HGPS cell (cell line): ENCODE measurements around the genes RMND1 and ARMT1.

GRCh38 chr6:150574338-150574914 is 25.3 kb upstream of the PLEKHG1 start:
- RRBS: no CpG with 5 or more reads among the region's 8 CpGs

GRCh38 chr6:150679740-150680291 is 80.1 kb downstream of the PLEKHG1 start:
- RRBS: no CpG with 5 or more reads among the region's 2 CpGs

DNA sequence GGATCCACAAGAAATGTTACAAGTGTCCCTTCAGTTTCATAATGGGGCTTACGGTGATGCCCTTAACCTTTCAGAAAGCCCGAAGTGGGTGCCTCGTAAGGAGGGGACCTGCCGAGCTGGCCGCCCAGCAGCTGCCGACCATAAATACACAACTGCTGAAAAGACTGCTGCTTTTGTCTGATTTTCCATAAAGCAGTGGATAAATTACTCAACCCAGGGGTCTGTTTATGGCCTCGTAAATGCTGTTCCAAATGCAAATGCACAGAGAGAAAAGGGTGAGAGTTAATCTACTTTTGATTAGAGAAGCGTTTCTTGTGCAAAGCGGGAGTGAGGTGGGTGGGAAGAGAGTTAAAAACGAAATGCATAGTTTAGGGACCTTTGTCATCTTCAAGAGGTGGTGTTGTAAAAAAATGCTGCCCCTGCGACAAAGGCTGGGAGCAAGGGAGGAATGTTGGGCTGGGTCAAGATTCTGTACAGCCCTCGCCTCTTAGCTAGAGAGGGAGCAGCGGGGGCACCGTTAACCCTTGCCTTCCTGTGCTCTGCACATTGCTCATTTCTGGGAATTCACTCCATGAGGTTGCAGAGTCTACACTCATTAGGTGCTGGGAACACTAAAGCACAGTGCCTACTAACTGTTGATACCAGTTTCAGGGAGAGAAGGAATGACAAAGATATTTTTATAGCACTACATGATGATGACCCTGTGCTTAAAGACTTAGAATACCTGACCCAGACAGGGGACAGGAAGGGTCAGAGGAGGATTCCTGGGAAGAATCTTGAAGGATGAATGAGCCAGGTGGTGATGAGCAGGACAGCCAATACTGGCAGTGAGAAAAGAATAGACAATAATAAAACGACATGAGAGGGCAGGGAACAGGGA is 111.9 kb upstream of the MTHFD1L start:
- RRBS: no CpG with 5 or more reads among the region's 15 CpGs

- RRBS: no CpG with 5 or more reads among the region's 8 CpGs
Measured at GRCh38 chr6:150812302-150812864, 53.1 kb upstream of the MTHFD1L start.

DNA sequence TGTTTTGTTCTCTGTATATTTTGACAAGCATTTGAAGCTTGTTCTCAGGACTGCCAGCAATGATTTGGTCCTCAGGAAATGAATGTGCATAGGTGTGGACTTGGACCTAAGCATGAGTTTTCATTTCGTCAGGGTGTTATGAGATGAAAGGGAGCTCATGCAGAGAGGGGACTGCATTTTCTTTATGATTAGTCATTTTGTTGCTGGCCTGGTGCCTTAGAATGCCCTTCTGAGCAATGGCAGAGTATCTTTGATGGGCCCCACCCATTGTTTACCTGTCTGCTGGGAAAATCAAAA is 51.6 kb upstream of the MTHFD1L start:
- RRBS: no CpG with 5 or more reads among the region's 1 CpG

DNA sequence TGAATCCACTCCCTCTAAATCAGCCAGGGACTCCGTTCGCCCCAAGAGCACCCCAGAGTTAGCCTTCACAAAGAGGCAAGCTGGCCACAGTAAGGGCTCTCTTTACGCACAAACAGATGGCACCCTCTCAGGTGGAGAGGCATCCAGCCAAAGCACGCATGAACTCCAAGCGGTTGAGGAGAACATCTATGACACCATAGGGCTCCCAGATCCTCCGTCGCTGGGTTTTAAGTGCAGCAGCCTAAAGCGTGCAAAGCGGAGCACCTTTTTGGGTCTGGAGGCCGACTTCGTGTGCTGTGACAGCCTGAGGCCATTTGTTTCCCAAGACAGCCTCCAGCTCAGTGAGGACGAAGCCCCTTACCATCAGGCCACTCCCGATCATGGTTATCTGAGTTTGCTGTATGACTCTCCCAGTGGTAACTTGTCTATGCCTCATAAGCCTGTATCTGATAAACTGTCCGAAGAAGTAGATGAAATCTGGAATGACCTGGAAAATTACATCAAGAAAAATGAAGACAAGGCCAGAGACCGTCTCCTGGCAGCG is 34.3 kb upstream of the MTHFD1L start:
- RRBS: no CpG with 5 or more reads among the region's 16 CpGs

DNA sequence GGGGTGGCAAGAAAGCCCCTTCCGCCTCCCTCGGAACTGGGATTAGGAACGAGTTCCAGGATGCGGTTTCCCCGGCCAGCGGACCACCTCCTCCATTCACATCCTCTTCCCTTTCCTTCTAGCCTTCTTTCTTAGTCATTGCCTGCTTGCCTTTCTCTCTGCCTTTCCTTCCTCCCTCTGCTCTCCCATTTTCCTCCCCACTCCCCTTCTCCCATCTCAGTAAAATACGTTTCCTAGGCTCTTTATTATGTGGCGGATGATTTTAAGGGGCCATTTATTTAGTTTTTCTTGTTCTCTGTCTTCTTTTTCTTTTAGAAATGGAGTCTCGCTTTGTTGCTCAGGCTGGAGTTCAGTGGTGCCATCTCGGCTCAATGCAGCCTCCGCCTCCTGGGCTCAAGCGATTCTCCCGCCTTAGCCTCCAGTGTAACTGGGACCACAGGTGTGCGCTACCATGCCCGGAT is 1.4 kb downstream of the MTHFD1L start:
- RRBS: 80% methylated on average over 1 of the region's 15 CpGs

DNA sequence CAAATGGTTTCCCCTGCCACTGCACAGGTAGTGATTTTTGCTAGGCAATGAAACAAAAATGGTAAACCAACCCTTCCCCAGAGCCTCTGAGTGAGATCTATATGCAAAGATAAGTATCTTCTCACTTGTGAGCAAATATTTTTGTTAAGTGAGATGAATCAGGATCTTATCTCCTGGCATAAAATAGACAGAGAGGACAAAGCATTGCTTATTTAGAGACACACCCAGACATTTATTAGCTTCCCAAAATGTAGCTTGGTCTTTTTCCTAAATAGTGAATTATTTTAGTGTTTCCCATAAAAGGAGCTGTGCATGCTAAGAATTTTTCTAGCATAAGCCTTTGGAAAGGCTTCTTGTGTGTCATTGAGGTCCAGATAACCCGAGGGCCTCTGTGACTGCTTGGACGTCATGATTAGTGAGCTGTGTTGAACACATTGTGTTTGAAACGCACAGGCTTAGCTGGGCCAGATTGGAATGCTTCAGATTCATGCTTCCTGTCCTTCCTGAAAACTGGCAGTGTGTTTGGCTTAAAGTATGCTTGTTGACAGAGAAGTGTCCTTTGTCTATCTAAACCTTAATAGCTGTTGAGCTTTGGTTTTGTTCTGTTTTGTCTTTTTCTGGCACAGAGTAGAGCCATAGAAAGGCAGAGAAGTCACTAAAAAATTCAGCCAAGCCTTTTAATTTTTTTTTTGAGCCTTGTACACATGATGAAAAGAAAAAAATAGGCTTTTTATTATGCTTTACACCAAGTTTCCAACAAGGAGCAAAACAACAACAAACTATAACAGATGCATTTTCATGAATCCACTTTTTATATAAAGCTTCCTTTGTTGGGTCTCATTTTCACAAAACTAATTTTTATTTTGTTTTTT is 16.6 kb downstream of the MTHFD1L start:
- RRBS: no CpG with 5 or more reads among the region's 3 CpGs

DNA sequence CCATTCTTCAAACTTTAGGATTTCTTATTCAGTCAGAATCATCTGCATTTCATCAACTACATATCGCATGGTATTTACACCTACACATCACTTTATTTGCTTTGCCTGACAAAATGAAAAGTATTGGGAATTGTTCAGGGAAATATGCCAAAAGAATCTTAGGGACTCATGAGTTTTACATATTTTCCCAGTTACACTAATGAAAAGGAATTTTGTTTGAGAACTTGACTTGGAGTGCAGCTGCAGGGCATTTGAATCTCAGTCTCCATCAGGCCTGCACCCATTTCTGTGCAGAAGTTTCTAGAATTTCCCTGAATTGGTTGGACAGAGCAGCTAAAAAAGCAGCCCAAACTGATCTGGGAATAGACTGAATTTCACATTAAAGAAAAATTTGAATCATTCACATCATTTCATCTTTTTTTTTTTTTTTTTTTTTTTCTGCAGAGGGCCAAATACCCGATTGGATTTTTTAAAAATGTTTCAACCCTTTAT is 65.4 kb downstream of the MTHFD1L start:
- RRBS: no CpG with 5 or more reads among the region's 2 CpGs

GRCh38 chr6:150940970-150941507 is 75.5 kb downstream of the MTHFD1L start:
- RRBS: no CpG with 5 or more reads among the region's 9 CpGs

GRCh38 chr6:150993164-150994309 is 128.0 kb downstream of the MTHFD1L start:
- RRBS: no CpG with 5 or more reads among the region's 12 CpGs

DNA sequence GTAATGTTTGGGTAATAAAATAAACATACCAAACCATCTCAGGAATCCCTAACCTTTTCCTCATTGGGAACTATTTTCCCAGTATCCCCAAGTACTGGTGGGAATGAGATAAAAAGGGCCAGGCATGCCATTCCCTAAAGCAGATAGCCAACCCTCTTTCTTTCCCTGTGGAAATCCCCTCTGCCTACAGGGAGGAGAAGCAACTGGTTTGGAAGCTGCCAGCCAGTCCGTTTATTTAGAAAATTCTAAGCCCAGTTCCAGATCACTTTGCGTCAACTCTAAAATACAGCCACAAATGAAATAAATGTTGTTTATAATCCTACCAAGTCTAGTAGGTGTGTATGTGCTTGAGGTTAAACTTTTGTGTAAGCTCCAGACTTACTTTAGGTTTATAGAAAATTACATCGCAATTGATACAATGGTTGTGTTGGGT is 169.0 kb upstream of the AKAP12 start:
- RRBS: no CpG with 5 or more reads among the region's 3 CpGs

DNA sequence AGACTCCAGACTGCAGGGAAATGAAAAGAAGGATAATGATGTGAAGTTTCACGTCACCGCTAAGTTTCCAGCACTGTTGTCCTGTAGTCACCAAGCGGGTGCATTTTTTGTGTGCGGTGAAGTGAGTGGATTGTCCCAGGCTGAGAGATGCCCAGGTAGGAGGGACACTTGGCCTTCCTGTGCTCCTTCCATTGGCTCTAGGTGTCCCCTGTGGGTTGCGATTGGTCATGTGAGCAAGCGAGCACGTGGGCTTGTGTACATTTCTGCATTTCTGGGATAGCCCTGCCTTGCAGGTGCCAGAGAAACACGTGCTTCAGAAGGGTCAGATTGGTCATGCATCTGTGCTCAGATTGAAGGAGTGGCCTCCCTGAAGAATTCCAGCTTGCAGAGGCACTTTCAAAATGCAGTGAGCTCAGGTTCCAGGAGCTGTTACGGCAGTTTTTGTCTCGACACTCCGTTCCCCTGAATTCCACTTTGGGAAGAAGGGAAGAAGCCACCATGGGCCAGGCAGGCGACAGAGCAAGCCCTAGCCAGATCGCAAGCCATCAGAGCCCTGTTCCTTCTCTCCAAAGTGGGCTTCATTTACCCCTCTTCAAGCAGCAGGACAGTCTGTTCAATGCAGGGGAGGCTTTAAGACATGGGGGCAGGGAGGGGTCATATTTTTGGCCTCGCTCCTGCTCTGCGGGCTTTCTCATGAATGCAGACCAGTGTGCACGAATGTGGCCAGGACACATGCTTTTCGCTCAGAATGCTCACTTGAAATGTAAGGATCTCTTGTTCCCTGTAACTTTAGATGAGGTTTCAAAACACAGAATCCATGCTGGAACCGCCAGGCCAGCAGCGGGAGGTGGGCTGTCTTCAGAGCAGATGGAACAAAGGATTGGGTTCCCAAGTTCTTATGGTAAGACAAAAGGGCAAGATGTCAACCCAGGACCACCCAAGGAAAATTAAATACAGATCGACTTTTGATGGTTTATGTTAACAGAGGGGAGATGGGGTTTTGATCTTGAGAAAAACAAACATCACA is 78.6 kb upstream of the AKAP12 start:
- RRBS: no CpG with 5 or more reads among the region's 20 CpGs

- RRBS: no CpG with 5 or more reads among the region's 7 CpGs
Measured at GRCh38 chr6:151352520-151352994, 38.8 kb downstream of the ZBTB2 start.

- RRBS: no CpG with 5 or more reads among the region's 20 CpGs
Measured at GRCh38 chr6:151450581-151451141, 1.3 kb downstream of the RMND1 start.

GRCh38 chr6:151451598-151452212 is at the start of gene RMND1:
RMND1 (minus strand) TSS chr6:151452126.
- RRBS: 0% methylated on average over 2 of the region's 36 CpGs

DNA sequence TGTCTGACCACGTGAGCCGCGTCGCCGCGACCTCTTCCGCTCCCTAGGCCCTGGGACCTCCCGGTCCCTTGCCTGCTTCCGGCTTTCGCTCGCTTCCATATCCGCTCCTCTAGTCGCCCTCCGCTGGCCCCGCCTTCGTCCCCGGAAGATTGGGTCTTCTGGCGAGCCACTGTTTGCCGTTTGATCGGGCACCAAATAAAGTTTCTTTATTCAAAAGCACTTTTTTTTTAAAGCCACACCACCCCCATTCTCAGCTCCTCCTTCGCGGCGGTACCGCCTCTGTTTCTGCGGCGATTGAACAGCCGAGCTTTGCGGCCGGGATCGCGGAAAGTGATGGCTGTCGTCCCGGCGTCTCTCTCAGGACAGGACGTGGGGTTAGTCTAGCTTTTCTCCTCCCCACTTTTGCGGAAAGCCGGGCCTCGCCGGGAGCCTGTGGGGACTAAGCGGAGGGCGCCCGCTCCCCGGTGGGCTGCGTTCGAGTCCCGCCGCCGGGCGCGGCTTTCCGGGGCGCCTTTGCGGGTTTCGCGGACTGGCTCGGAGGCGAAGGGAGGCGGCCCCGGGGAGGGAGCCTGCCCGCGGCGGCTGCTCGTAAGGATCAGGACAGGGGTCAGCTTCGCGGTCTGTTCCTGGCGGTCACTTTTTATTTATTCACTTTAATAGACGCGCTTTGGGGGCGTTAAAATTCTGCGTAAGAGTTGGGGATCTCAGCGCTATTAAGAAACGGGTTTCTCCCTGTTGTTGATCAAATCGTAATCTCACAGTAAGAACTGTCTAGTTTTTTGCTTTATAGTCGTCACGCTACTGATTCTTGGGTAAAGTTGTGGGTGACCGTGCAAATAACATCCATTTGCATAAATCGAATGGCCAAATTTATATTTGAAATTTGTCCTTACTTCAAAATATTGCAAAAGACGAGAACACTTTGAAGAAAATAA is at the start of gene ARMT1:
ARMT1 (plus strand) TSS at position 254 of the 935 bp plus-strand sequence.
- RRBS: 2% methylated on average over 28 of the region's 78 CpGs

- RRBS: no CpG with 5 or more reads among the region's 6 CpGs
Measured at GRCh38 chr6:151690159-151690798, 117.2 kb upstream of the ESR1 start.

GRCh38 chr6:151763260-151764389 is 43.9 kb upstream of the ESR1 start:
- RRBS: no CpG with 5 or more reads among the region's 24 CpGs

- RRBS: no CpG with 5 or more reads among the region's 3 CpGs
Measured at GRCh38 chr6:151810920-151811349, 3.5 kb downstream of the ESR1 start.